Measurements from ENCODE around the genes ARSL, VCX, SHROOM2 and CLDN34.

- PRO-cap = no peak
These were observed 1.9 kb downstream of the ARSL start for GRCh38 chrX:2962131-2962847.

GRCh38 chrX:2963792-2964903 lies at the start of gene ARSL:
Gene ARSL (minus strand): TSS chrX:2964341.
- PRO-cap = unidirectional peak, plus-strand start at chrX:2964125

DNA sequence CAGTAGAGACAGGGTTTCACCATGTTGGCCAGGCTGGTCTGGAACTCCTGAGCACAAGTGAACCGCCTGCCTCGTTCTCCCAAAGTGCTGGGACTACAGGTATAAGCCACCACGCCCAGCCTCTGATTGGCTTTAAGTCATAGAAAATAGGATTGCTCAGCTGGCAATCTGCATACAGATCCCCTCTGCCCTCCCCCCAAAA lies 469 bp upstream of the PRKX start:
- PRO-cap = no peak

DNA sequence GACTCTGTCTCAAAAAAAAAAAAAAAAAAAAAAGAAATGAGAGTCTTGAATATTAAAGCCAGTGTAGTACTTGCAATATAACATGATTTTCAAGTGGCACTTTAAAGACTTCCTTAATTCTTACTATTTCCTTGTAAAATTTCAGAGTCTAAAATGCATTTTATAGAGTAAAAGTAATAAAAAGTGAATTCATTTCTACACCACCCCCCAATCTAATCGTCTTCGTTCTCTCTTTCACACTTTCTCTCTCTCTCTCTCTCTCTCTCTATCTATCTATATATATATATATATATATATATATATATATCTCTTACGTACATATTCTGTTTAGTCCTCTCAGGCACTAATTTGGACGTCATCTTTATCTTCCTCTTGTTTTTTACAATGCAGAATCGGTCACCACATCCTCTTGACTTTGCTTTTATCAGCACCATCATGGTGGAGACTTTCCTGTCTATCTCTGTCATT lies 30.1 kb upstream of the PRKX start:
- PRO-cap = no peak

GRCh38 chrX:6227948-6228099 lies 843 bp downstream of the NLGN4X start:
- PRO-cap = no peak

- PRO-cap = no peak
These were observed 36.7 kb upstream of the STS start for GRCh38 chrX:7110699-7111314.

GRCh38 chrX:7159858-7160061 lies 11.8 kb upstream of the PUDP start:
- PRO-cap = no peak

- PRO-cap = no peak
These were observed at the start of gene VCX for GRCh38 chrX:7842864-7843410. Gene VCX (plus strand): TSS chrX:7843171.

- PRO-cap = no peak
These were observed 1.4 kb downstream of the PNPLA4 start for GRCh38 chrX:7925843-7926201.

DNA sequence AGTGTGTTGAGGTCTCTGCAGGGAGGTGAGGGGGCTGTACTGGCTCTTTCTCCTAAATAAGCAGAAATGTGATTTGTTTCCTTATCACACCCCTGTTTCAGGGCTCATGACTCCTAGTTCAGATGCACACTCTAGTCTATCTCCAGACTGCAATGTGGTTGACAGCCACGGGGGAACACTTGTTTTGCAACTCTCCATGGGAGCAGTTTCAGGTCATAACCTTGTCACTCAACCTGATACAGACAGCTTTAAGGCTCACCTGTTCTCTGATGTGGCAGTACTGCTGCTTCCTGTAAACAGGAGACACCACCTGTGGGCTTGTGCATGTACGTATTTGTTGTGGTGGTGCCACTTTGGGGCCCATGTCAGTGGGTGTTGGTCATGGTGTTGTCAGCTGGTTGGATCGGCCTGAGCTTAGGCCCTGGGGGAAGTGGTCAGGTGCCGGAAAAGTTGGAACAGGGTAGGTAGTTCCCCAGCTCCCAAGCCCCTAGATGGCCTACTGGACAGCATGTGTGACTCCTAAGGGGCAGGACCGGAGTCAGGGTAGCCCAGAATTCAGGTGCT lies 46.2 kb downstream of the FAM9B start:
- PRO-cap = no peak

DNA sequence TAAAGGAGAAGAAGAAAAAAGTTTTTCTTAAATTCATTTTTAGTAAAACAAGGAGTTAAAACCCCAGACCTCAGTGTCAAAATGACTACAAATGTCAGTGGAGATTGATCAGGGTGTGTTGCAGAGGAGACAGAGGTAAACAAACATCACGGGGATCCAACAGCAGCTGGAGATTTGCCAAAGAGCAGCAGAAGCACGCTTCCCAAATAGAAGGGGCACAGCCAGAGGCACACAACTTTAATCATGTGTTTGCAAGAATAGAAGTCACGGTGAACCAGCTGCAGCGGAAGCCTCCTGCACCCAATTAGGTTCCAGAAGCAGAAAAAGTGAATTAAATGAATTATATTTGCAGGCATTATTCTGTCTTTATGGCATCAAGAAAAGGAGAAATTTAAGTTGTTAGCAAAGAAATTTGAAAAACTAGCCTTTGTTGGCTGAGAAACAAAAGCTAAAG lies 129.5 kb upstream of the FAM9B start:
- PRO-cap = no peak

DNA sequence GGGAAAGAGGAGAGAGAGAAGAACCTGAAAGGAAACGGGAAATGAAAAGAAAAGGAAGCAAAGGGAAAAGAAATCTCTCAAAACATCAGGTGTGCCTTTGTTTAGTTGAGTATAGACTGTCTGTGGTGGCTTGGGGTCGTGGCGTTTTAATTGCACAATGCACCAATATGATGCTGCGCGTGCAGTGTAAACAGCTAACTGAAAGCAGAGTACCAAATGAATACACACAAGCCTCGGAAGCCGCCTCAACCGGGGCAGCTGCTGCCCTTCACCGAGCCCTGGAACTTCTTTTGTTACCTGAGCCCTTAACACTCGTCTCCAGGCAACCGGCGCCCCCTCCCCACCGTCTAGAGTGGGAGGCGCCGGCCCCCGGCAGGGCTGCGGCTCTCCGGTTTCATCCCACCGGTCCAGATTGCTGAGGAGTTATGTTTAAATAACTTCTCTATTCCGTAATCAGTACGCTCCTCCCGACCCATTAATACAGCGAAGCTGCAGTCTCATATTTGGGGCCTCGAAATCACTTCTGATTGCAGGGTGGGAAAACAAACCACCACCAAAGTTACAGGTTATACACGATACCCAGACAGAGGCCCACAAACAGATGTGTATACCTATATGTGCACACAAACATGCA lies 173.2 kb upstream of the TBL1X start:
- PRO-cap = no peak

DNA sequence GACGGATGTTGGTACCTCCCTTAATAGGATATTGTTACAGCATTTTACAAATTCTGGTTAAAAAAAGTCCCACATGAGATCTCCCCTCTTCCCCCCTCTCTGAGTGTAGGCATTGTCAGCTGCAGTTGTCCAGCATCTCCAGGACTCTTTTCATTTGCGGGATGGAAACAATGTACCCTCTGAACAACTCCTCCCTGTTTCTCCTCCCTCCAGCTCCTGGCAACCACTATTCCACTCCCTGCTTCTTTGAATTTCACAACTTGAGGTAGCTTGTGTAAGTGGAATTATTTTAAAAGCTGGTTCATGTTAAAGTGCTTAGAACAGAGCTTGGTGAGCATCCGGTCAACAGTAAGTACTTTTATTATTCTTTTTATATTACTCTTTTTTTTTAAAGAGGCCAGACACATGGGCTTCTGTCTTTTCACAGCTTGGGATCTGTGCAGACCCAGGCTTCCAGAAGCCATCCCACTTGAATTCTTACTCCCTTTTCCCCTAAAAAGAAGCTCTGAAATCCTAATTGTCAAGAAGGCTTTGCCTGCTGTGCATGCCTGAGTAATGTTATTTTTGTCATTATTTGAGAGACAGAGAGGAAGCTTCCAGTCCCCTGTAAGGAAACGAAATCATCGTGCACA lies 69.9 kb downstream of the TBL1X start:
- PRO-cap = no peak

DNA sequence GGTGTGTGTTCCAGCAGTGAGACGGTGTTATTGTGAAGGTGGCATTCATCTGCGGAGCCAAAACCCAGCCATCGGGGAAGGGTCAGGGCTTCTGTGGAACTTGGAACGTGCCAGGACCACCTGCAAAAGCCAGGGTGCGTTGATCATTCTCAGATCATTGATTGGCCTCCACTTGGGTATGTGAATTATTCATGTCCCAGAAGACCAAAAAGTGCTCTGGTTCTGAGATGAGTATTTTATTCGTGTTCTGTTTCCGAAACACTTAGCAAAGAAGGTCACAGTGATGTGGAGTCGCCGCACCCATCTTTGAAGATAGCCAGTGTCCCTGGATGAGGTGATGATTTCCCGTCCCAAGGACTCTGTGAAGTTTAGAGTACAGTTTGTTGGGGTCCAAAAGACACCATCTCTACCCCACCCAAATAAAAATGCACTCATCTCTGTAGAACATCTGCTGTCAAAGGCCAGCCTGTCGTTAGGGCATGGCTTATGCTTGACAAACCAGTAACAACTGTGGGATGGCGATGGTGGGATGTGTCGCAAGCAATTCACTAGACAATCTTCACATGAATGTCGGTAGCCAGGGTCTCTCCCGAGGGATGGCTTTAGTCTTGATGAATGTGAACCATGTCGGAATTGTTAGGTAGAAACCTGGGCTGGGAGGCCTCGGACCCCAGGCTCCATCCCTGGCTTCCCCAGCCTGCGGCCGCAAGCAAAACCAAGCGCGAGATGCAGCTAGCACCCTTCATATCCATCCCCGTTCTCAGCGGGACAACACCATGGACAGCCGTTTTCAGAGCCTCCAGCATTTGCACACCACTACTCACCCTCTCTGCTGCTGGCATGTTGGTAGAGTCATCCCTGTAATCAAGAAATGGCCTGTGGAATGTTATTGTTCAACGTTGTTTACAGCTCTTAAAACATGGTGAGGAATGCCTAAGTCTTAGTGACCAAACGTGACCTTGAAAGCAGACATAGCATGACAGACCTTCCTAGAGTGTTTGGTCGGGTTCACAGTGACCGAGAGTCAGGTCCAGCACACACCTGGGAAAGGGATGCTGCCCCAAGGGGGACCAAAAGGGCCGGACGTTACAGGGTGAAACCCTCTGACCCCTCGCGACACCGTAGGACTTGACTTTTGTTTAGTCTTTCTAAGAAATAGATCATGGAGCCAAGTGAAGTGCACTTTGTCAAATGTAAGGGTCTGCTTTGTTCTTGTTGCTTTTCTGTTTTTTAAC lies 47.1 kb downstream of the GPR143 start:
- PRO-cap = no peak

DNA sequence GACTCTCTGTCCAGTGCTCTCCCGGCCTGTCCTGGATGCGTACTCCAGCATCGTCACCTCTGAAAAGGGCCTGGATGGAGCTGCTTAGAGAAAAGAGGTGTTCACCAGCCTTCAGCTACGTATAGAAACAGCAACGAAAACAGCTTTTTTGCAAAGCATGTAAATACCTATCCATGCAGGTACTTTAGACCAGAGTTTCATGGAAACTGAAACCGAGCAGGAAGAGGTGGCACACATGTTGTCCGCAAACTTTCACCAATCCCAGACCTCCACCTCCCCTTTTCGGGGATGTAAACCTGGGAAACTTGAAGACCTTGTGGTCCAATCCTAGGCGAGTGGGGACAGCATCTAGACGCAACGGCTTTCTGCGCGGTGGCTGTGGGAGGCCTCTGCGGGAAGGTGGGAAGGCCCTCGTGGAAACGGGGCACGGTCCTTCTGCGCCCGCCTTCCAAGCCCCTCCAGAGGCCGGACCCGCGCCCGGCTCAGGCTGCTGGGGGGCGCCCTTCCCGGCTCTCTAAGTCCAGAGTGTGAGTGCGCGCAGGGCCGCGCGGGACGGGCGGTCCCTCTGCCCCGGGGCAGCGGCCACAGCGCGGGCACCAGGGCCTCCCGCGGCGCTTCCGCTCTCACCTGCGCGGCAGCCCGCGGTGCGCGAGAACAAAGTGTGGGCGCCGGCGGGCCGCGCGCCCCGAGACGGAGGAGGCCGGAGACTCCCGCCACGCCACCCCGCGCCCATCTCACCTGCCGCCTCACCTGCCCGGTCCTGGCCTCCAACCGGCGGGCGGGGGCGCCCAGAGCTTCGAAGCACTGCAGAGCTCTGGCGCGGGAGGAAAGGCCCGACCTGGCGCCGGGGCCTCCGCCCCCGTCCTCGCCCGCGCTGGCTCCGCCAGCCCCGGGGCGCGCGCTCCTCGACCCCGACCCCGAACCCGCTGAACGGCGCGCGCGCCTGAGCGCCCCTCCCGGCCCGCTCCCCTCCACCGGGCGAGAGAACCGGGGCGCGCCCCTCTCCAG lies 751 bp upstream of the SHROOM2 start:
- PRO-cap = no peak

- PRO-cap = no peak
These were observed at the start of gene SHROOM2 for GRCh38 chrX:9786182-9786794. Gene SHROOM2 (plus strand): TSS chrX:9786429.

GRCh38 chrX:9895243-9895607 lies 71.9 kb upstream of the CLDN34 start:
- PRO-cap = no peak

DNA sequence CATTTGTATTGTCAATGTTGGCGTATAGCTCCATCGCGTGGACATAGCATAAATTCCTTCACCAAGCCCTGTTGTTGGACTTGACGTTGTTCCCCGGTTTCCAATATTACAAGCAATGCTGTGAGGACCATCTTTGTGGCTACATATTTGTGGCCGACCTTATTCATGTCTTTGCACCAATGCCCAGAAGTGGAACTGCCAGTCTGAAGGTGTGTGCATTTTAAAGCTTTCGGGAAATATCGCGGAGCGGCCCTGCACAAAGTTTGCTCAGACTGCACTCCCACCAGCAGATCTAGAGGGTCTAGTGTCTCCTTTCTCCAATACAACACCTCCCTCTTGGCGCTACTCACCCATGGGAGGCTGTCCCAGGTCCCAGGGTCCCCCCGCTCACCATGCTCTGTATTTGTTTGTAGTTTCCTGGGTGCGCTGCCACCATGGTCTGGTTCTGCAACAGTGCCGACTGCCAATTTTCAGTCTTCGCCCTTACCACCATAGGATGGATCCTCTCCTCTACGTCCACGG lies at the start of gene CLDN34:
TSS of gene CLDN34 (plus strand) at position 435 of the 522 bp plus-strand sequence.
- PRO-cap = no peak

- PRO-cap = no peak
These were observed 81.4 kb downstream of the CLDN34 start for GRCh38 chrX:10048466-10049077.

DNA sequence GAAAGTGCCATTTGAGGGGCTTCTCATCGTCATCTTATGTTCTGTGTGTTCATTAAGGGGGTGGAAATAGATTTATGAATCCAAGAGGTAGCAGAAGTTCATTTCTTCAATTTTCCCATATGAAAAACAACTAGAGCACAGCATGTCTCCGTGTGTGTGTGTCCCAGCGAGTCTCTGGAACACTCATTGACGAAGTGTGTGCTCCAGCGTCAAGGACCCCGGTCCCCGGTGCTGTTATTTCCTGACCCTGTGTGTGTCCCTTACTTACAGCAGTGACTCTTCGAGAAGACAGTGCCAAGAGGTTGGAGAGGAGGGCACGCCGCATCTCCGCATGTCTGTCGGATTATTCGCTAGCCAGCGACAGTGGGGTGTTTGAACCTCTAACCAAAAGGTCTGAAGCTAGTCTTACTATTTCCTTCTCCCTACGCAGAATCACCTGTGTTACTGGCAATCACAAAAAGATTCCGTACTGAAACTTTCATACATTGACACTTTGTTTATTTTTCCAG lies 34.4 kb upstream of the CLCN4 start:
- PRO-cap = no peak